Camera-type eye (tissue), 1 donor: ENCODE data around the gene KDM4E.

DNA sequence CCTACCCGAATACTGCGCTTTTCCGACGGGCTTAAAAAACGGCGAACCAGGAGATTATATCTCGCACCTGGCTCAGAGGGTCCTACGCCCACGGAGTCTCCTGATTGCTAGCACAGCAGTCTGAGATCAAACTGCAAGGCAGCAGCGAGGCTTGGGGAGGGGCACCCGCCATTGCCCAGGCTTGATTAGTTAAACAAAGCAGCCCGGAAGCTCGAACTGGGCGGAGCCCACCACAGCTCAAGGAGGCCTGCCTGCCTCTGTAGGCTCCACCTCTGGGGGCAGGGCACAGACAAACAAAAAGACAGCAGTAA lies 197.5 kb upstream of the FAT3 start:
- RAMPAGE, long total RNA: no peak

DNA sequence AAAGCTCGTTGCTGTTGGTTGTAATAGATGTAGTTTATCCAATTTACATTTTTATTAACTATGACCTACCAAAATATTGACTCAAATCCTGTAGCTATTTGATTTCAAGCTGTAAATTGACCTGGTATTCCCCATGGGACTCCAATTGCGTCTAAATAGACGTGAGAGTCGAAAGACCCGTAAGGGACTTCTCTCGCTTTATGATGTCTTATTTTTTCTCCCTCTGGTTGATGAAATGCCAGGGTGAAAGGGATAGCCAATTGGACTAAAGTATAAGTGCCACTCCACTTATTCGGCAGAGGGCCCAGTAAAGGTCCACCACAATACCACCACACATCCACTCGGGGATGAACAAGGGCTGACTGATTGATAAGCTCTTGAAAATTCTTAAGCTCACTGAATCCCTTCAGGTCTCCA lies 91.1 kb downstream of the SLC36A4 start:
- RAMPAGE, long total RNA: no peak

- RAMPAGE, long total RNA: no peak
These were observed 39.0 kb upstream of the SLC36A4 start for GRCh38 chr11:93236800-93237090.

GRCh38 chr11:93497979-93498455 lies 45.2 kb downstream of the SMCO4 start:
- RAMPAGE, long total RNA: no peak

GRCh38 chr11:93528823-93529484 lies 14.2 kb downstream of the SMCO4 start:
- RAMPAGE, long total RNA: no peak

DNA sequence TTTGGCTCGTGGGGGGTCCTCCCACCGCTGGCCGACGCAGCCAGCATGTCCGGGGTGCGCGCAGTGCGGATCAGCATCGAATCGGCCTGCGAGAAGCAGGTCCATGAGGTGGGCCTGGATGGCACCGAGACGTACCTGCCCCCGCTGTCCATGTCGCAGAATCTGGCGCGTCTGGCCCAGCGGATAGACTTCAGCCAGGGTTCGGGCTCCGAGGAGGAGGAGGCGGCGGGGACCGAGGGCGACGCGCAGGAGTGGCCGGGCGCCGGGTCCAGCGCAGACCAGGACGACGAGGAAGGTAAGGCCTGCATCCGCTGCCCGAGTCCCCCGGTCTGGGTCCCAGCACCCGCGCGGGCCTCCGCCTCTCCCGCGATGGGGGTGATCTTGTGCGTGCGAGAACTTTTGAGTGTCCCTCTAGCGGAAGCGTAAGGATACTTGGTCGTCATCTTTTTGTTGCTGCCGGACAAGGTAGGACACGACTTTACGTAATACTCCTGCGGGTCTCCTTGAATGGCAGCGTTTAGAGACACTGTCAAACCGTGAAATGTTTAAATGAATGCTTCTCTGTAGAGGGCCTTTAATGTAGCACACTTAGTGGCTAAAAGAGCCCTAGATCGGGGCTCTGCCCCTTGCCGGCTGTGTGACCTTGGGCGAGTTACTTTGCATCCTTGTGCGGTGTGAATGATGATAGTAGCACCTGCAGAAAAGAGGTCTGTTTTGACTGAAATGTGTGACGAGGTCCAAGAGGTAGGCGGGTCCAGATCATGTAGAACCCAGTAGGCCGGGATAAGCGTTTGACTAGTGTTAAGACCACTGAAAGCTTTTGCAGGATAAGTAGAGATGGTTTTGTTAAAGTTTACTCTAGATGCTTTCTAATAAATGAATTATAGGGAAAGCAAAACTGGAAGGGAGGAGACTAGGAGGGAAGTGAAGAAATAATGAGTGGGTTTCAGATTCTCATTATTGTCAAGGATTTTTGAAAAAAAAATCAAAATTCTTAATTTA lies 688 bp downstream of the MED17 start:
- RAMPAGE, long total RNA: no peak

DNA sequence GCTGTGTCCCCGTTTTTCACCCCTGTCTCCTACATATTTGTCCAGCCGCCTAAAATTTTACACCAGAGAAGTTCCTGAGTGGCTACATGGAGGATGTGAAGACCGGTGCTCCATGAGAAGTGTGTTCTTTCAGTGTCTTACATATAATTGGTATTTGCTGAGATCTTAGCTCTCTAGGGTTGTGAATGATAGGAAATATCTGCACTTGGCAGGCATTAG lies 1.1 kb downstream of the PANX1 start:
- RAMPAGE, long total RNA: no peak

GRCh38 chr11:94740990-94741862 lies 26.9 kb upstream of the AMOTL1 start:
- RAMPAGE, long total RNA: no peak

GRCh38 chr11:94925328-94925764 lies 48.0 kb downstream of the CWC15 start:
- RAMPAGE, long total RNA: no peak

GRCh38 chr11:95024890-95025396 lies at the start of gene KDM4E:
Gene KDM4E, plus strand, starts transcription at chr11:95025258.
- RAMPAGE, long total RNA: no peak

- RAMPAGE, long total RNA: no peak
These were observed 1.6 kb downstream of the SESN3 start for GRCh38 chr11:95229371-95229834.

- RAMPAGE, long total RNA: no peak
These were observed 158.0 kb downstream of the FAM76B start for GRCh38 chr11:95631633-95632021.

DNA sequence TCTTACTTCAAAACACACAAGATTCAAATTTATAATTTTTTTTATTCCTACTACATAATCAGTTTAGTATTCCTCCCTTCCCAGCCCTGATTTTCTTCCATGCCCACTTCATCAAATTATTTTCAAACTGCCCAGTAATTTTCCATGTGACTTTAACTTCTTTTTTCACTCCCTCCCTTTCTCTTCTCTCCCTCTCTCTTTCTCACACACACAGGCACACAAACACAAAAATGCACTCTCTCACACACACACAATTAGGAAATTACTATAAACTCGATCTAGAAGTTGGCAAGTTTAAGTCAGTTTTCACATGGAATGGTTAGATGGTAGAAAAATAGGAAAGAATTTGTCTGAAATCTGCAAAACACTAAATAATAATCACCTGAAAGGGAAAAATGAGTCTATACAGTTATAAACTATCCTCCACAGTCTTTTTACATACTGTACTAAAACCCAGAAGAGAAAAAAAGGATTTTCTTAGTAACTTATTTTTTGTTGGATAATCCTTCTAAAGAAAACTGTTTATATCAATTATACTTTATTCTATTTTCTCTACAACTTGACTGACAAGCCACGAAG lies 47.2 kb downstream of the MTMR2 start:
- RAMPAGE, long total RNA: no peak

- RAMPAGE, long total RNA: no peak
These were observed 23.1 kb downstream of the MTMR2 start for GRCh38 chr11:95900754-95901205.

GRCh38 chr11:95922953-95923416 lies 922 bp downstream of the MTMR2 start:
- RAMPAGE, long total RNA: no peak

DNA sequence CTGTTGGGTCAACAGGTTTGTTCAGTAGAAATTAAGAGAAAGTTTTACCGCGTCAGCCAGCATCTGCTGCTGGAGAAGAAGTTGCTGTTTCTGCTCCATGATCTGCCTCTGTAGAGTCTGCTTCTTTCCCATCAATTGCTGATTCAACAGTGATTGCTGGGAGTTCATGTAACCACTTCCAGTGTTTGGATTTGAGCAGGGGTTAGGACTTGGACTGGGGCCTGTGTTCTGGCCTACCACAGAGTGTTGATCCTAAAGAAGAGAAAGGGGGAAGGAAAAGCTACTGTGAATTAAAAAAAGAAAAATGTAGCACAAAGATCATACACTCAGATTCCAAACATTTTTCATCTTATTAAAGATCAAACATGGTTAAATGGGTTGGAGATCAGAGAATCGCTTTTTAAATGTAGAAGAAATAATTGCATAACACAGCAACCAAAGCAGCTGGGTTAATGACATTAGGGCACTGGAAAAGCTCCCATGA lies 67.6 kb upstream of the MTMR2 start:
- RAMPAGE, long total RNA: no peak

DNA sequence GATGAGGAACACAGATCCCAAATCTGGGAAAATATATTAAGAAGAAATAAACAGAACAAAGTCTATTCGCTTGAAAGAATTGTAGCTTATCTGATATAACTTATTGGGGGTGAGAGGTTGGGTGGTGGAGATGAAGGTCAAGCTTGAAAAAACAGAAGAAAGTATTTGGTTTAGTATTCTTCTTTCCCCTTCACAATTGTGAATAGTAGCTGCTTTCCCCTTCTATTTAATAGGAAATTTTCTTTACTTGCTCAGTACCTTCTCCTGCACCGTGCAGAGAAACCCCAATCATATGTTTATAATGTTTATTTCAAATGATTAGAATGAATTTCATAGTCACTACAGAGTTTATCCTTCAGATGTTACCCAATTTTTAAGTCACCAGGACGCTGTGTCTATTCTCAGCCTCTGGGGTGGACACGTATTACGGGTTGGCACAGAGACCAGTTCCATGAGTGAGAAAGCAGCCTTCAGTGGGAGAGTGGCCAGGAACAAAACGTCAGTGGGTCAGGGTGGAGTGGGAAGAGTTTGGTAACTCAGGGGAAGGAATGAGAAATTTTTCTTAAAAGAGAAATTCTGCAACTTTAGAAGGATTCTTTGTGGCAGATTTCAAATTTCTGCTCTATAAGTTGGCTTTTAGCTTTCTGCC lies 77.0 kb upstream of the MTMR2 start:
- RAMPAGE, long total RNA: no peak

DNA sequence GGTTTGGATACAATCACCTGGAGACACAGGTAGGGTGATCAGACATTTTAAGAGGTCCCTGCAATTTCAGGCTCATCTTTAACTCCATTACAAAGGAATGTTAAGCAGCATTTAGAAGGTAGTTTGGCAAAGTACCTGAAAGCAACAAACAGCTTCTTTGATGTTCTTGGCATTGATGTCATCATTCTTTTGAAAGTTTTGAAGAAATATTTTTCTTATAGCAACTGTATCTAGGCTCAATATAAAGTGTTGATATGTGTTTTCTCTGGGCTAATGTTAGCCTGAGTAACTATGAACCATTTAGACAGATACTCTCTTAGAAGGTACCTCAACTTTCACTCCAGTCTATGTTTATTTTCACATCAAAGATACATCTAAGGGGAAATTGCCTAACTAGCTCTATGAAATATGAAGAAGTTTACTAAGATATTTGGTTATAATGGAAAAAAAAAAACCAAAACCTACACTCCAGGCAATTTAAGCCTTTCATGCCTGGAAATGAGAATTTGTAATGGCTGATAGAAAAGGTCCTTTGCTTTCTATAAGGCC lies 181.6 kb upstream of the MTMR2 start:
- RAMPAGE, long total RNA: no peak

DNA sequence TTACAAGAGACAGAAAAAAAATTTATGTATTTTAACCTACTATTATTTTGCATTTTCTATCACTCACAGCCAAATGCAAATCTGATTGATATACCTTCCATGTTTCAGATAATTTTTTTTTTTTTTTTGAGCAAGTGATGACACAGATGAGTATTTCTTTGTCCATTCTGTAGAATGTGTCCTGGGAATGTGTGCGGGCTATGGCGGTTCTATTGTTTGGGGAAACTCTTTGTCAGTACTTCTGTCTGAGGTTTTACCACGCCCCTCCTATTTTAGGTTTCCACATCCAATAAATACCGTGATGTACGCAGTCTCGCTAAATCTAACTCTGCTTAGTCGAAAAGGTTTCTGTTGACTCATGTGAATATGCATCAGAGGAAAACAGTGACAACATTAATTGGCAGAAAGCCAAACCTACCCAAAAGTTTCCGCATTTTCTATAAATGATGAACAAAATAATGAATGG lies 143.6 kb downstream of the MAML2 start:
- RAMPAGE, long total RNA: no peak

GRCh38 chr11:96200116-96200845 lies 142.7 kb downstream of the MAML2 start:
- RAMPAGE, long total RNA: no peak